HTR-8/SVneo (cell line): Measurements from ENCODE around the genes ZER1, TBC1D13 and SPOUT1.

DNA sequence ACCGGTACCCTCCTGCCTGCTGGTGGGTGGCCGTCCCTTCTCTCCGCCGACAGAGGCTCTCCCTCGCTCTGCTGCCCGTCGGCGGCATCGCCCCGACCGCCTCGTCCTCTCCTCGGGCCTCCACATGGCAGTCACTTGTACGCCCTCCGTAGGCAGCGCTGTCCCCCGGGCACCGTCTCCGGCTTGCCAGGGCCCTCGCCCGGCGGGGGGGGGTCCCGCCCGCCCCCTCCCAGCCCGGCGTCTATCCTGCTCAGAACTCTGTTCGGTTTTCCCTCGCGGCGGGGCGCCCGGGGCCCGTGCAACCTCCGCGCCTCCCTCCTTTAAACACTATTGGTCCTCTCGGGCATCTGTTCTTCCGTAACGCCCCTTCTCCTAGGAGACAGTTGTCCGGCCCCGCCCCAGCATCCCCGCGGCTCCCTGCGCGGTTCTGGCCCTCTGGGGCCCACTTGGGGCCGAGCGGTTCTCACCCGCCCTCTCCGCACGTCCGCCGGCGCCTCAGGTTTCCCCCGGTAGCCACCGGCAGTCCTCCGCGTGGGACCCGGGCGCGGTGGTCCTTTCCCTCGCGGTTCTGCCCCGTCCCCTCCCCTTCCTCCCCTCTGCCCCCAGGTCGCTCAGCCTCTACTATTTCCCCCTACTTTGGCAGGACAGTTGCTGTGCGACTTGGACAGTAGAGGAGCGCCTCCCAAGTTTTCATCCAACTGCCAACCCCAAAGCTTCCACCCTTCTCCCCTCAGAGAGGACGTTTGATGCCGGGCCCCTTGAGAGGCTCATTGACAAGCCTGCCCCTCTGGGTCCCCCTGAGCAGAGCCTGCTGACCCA, 958 bp downstream of the ODF2 start:
- RRBS, result 1% methylated on average over 30 of the region's 67 CpGs

DNA sequence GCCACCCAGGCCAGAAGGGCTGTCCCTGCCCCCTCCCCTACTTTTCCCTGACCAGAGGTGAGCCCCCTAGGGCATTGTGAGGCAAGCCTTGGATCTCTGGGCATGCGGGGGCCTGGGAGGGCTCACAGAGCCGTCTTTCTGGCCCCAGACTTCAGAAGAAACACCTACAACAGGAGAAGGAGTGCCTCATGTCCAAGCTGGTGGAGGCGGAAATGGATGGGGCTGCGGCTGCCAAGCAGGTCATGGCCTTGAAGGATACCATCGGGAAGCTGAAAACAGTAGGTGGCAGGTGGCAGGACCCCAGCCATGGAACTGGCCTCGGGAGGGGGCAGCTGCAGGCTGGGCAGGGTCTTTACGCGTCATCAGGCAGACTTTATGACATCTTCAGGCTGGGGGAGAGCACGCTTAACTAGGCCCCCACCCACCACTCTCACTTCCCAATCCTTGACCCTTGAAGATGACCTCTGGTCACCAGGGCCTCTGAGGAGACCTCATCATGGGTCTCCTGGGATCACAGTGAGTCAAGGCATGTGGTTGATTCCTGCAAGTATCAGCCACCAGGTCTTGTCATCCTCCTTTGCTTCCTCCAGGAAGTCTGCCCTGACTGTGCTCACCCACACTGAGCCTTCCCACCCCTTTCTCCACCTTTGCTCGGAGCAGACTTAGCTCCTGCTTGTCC, 17.1 kb downstream of the ODF2 start:
- RRBS, result no CpG with 5 or more reads among the region's 10 CpGs

- RRBS, result no CpG with 5 or more reads among the region's 16 CpGs
These were observed 10.1 kb upstream of the GLE1 start for GRCh38 chr9:128494243-128494975.

DNA sequence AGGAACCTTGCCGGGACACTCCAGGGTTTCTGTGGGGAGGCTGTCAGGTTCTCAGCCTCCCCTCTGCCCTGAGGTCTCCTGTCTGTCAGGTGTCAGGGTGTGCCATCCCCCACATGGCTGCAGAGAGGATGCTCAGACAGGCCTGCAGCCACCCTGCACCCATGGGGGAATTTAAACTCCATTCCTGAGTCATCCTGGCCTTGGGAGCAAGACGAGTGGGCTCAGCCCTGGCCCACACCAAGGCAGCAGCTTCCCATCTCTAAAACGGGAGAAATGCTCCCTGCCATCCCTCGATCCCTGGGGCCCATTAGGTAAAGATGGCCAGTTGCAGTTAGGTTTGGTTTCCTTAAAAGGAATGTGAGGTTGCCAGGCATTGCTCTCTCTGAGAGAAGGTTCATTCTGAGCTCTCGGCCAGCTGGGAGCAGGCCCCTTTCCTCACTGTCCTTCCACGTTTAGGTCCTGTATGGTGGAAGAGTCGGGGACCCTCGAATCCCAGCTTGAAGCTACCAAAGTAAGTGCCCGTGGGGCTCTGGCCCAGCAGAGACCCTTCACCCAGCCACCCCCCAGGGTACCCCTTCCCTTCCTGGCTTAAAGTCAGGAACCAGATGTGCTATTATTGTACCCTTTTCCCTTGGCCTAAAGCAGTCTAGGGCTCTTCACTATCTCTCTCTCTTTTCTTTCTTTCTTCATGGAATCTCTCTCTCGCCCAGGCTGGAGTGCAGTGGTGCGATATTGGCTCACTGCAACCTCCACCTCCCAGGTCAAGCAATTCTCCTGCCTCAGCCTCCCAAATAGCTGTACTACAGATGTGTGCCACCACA, 26.6 kb downstream of the DYNC2I2 start:
- RRBS, result no CpG with 5 or more reads among the region's 11 CpGs

DNA sequence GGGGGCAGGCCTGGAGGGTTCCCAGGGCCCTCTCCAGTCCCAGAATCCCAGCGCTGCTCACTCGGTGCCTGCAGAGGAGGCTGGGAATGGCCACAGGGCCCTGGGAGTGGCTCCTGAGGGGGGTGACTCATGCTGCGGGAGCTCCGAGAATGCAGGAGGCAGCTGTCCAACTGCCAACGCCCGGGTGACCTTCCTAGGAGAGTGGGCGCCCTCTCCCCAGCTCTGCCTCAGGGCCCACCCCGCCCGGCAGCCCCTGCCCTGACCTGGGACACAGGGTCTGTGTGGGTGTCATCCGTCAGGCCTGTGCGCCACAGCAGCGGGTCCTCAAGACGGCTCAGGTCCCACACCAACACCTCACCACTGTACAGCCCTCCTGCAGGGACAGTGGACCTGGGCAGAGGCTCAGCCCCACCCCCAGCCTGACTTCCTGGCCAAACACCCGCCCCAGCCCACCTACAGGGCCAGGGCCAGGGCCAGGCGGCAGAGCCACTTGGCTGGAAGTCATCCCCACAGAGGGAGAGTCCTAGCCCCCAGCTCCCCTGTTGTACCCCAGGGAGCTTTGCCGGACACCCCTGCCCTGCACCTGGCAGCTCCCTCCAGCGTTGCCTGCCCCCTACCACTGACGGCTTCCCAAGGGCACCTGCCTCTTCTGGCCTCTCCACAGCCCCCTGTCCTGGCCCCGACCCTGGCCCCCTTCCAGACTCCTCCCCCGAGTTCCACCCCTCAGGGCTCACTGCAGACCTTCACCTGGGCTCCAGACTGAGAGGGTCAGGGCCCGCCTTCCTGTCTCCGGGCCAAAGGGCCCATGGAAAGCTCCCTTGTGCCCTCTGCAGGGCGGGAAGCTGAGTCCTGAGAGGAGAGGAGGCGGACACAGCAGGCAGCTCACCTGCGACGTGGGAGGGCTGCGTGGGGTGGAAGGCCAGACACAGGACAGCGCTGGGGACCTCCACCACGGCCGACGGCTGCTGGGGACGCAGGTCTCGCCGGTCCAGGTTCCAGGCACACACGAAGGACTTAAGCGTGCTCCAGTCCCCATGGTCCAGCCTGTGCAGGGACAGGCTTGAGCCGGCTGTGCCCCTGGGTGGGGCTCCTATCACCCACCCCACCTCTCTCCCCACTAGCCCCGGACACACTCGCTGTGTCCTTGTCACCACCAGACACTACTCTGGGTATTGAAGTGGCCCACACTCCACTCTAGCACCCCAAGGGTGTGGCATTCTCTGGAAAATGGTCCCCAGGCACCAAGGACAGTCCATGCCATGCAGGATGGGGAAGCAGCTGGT, 20.8 kb downstream of the DYNC2I2 start:
- RRBS, result 46% methylated on average over 8 of the region's 39 CpGs

GRCh38 chr9:128685897-128686771, 2.9 kb upstream of the SET start:
- RRBS, result no CpG with 5 or more reads among the region's 11 CpGs

DNA sequence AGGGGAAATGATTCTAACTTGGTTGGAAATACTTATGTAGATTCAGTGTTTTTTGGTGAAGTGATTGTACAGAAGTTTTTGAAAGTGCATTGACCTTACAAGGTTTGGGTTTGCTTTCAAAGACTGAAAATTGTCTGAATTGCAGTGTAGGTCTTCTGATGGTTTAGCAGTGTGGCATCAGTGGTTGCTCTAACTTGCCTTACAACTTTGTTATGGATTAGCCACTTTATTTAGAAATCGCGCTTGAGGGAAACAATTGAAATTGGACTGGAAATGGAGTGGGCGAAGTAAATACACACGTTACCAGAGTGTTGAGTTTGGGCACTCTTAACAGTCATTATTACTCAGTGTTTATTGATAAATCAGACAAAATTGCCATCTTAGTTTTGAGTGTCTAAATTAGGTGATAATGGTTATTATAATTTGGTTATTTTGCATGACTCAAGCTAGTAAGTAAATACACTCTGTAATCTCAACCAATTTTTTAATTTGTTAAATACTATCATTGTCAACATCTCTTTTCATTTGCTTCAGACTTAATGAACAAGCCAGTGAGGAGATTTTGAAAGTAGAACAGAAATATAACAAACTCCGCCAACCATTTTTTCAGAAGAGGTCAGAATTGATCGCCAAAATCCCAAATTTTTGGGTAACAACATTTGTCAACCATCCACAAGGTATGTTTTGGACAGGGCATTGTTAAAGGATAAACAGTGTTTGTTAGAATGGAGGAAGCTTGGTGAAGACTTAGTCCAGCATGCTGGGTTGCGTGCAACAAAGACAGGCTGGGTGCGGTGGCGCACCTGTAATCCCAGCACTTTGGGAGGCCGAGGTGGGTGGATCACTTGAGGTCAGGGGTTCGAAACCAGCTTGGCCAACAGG, 2.5 kb downstream of the SET start:
- RRBS, result no CpG with 5 or more reads among the region's 11 CpGs

- RRBS, result 97% methylated on average over 4 of the region's 38 CpGs
These were observed 2.8 kb downstream of the ZDHHC12 start for GRCh38 chr9:128720796-128721895.

DNA sequence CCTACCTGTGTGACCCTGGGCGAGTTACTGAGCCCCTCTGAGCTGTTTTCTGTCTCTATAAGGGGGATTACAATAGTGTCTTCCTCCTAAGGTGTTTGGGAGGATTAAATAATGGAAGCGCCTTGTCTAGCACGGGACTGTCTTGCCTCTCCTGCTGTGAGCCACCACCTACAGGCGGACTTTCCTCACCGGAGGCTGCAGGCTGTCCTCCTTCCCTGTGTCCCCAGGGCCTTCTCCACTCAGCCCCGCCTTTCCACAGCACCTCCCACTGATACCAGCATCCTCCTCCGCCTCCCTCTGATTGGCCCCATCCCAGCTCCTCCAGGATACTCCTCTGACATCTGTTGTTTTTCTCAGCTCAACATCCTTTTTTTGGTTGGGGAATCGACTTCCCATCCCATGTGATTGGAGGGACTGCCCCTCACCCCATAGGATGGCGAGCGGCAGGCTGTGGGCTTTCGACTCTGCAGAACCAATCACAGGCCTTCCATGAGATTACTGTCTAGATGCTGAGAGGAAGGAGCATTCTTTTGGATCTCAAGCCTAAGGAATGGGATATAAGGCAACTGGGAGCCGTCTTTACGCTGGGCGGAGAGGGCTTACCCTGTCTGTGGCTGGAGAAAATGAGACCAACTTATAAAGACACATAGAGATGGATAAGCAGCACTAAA, 915 bp upstream of the ZDHHC12 start:
- RRBS, result no CpG with 5 or more reads among the region's 14 CpGs

GRCh38 chr9:128762100-128762527, 9.6 kb downstream of the ZER1 start:
- RRBS, result no CpG with 5 or more reads among the region's 4 CpGs

DNA sequence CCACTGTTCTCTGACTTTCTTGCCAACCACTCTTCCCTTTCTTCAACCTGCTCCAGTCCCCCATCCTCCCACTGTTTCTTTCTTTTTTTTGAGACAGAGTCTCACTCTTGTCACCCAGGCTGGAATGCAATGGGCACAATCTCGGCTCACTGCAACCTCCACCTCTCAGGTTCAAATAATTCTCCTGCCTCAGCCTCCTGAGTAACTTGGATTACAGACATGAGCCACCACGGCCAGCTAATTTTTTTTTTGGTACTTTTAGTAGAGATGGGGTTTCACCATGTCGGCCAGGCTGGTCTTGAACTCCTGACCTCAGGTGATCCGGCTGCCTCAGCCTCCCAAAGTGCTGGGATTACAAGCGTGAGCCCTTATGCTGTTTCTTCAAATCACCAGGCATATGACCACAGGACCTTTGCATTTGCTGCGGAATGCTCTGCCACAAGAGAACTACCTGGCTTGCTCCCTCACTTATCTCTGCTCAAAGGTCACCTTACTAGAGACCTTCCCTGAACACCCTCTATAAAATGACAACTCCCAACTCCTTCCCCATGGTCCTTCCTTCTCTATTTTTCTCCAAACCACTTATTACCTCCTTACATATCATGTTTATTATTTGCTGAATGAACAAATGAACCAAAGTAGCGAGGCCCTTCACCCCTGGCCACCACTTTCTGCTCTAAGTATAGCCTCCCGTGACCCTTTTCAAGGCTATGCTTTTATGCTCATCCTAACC, 1.5 kb downstream of the ZER1 start:
- RRBS, result no CpG with 5 or more reads among the region's 8 CpGs

- RRBS, result 1% methylated on average over 26 of the region's 50 CpGs
These were observed at the start of gene ZER1 for GRCh38 chr9:128771783-128772182. ZER1 (minus strand) TSS chr9:128771927.

GRCh38 chr9:128786639-128787780, at the start of gene TBC1D13:
TBC1D13 (plus strand) TSS chr9:128787253.
- RRBS, result 2% methylated on average over 25 of the region's 71 CpGs

GRCh38 chr9:128829673-128830479, at the start of gene SPOUT1:
SPOUT1 (minus strand) TSS chr9:128829794.
- RRBS, result under 1% methylated on average over 17 of the region's 43 CpGs

DNA sequence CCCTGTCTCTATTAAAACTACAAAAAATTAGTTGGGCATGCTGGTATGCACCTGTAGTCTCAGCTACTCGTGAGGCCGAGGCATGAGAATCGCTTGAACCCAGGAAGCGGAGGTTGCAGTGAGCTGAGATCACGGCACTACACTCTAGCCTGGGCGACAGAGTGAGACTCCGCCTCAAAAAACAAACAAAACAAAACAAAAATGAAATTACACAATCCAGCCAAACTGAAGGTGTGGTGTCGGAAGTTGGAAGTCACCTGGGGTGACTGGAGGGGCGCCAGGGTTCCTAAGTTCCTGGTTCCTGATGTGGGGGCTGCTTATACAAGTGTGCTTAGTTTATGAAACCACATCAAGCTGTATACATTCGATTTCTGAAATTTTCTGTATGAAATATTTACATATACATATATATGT, 3.7 kb upstream of the DOLPP1 start:
- RRBS, result no CpG with 5 or more reads among the region's 10 CpGs

- RRBS, result 75% methylated on average over 3 of the region's 10 CpGs
These were observed 3.2 kb downstream of the DOLPP1 start for GRCh38 chr9:129084086-129084561.

DNA sequence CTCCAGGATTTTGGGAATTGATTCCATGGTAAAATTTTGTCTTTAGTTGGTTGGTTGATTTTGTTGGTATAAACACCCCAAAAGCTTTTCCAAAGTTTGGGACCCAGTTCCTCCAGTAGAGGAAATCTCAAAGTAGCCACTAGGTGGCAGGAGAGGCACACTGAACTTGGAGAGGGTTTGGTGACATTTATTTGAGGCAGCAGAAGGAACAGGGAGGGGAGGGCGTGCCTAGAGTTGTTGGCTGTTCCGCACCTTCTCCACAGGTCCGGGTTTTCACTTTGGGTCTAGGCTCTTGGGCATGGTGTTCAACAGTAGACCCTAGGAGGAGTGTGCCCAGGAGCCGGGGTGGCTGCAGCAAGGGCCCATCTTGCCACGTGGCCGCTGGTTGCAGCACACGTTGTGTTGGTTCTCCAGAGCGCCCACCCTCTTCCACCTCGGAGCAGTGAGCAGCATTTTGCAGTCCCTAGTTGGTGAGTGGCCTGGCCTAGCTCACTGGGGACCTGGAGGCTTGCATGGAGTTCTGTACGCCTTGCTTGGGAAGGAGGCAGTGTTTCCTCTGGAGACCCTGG, 28.0 kb downstream of the PTPA start:
- RRBS, result 3% methylated on average over 2 of the region's 10 CpGs

- RRBS, result no CpG with 5 or more reads among the region's 6 CpGs
These were observed 28.7 kb downstream of the IER5L start for GRCh38 chr9:129149289-129149865.

DNA sequence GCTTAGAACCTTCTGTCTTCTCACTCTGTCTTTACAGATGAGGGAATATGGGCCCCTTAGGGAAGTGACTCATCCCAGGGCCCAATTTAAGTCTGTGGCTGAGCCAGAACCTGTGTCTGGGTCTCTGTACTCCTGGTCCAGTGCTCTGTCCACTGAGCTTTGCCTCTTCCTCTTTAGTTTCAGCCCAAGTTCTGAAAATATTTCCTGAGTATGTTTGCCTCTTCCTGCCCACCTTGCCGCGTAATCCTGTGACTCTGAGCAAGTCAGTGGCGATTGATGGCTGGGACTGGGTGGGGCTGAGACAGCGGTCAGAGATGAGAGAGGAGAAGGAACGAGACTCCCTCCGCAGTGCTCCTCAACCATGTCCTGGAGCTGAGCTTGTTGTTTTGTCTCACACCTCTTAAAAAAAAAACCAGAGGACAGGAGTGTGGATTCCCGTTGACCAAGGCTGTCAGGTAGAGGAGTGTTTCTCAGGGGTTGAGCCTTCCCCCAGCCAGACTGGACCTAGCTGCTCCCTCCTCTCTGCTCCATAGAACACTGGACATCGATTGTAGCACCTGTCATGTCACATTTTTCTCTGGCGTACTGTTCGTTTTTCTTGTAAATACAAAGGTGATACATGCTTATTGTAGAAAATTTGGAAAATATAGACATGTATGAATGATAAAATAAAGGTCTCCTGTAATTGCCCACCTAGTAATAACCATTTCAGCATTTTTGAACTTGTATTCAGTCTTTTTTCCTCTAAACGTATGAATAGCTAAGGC, 7.6 kb downstream of the IER5L start:
- RRBS, result no CpG with 5 or more reads among the region's 11 CpGs

DNA sequence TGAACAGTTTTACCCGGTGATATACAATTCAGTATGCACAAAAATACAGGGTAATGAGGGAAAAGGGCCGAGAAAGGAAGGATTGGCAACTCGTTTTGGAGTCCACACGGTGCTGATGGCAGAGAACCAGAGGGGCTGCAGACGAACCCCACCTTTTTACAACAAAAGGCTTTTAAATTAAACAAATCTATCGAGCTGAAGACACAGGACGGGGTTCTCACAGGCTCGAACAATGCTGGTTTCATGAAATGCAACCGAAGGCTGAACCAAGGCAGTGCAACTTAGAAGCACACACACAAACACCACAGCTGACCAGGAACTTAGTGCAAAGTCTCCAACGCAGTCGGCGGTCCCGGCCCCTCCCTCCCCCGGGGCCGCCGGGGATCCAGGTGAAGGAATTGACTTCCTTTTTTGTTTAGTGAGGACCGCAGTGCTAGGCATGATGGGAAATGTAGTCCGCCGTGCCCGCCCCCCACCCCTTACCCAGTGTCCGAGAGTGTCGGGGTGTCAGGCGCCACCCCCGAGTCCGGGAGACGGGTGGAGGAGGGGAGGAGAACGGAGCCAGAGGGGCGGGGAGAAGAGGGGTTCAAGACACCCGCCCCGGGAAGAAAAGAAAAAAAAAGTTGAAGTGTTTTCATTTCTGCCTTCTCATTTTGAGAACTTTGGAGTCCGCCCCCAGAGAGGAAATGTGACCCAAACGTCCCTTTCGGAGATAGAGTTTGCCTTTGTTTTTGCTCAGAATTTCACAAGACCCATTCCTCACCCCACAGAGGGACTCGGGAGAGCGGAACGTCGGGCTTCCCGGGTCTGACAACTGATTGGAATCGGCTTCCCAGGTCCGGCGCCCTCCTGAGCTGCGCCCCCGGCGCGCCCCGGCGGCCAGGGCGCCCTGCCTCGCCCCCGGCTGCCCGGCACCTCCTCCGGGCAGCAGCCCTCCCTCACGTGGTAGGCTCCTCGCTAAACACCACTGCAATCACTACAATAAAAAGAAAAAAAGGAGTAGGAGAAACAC, 2.2 kb downstream of the IER5L start:
- RRBS, result 1% methylated on average over 6 of the region's 54 CpGs